Measurements from ENCODE around the genes FIBCD1 and LAMC3.

GRCh38 chr9:129962214-129962685 lies 80.7 kb downstream of the FNBP1 start:
- PRO-cap, result no peak

GRCh38 chr9:129994825-129995465 lies 48.0 kb downstream of the FNBP1 start:
- PRO-cap, result no peak

GRCh38 chr9:130024449-130024975 lies 18.5 kb downstream of the FNBP1 start:
- PRO-cap, result no peak

- PRO-cap, result no peak
Observed at GRCh38 chr9:130129497-130130150, 42.6 kb upstream of the NCS1 start.

GRCh38 chr9:130292058-130292565 lies 26.6 kb downstream of the HMCN2 start:
- PRO-cap, result no peak

DNA sequence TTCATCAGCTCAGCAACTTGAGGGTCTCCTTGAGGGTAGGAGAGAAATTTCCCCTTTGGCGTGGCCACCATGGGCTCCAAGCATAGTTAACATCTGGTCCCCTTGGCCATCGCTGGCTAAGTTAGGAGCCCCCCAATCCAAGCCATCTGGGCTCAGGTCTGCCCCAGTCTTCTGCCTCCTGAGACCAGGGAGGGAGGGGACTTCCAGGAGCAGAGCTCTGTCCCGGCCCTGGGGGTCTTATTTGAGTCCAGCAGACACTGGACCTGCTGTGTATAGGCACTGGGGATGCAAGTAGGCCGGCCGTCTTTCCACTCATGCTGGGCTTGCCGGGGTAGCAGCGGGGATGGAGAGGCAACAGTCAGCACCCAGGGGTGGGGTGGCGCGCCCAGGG lies 88.6 kb downstream of the HMCN2 start:
- PRO-cap, result no peak

GRCh38 chr9:130444091-130444464 lies 683 bp upstream of the ASS1 start:
- PRO-cap, result no peak

- PRO-cap, result no peak
Observed at GRCh38 chr9:130681937-130682357, 11.6 kb upstream of the EXOSC2 start.

GRCh38 chr9:130689903-130690221 lies 3.7 kb upstream of the EXOSC2 start:
- PRO-cap, result bidirectional peak, plus-strand start at chr9:130690310, minus-strand start at chr9:130690051

GRCh38 chr9:130768096-130768945 lies 66.7 kb upstream of the ABL1 start:
- PRO-cap, result no peak

- PRO-cap, result no peak
Observed at GRCh38 chr9:130778877-130779381, 56.1 kb upstream of the ABL1 start.

- PRO-cap, result no peak
Observed at GRCh38 chr9:130938321-130939523, at the start of gene FIBCD1. Gene FIBCD1 (minus strand): TSS chr9:130939247.

GRCh38 chr9:130939580-130940230 lies 658 bp upstream of the FIBCD1 start:
- PRO-cap, result no peak

DNA sequence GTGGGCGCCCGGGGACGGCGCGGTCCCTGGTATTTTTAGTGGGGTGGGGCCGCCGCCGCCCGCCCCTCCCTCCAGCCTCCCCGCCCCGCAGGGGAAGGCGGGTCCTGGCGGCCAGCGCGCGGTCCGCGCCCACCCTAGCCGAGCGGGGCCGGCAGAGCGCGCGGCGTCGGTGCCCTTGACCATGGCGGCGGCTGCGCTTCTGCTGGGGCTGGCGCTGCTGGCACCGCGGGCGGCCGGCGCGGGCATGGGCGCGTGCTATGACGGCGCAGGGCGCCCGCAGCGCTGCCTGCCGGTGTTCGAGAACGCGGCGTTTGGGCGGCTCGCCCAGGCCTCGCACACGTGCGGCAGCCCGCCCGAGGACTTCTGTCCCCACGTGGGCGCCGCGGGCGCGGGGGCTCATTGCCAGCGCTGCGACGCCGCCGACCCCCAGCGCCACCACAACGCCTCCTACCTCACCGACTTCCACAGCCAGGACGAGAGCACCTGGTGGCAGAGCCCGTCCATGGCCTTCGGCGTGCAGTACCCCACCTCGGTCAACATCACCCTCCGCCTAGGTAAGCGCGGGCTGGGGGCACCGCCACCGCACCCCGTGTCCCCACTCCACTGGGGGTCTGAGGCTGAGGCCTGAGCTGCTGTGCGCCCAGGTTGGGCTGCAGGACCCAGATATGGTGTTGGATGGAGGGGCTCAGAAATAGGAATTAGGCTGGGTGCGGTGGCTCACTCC lies at the start of gene LAMC3:
Gene LAMC3 (plus strand): TSS at position 141 of the 724 bp plus-strand sequence.
- PRO-cap, result no peak

DNA sequence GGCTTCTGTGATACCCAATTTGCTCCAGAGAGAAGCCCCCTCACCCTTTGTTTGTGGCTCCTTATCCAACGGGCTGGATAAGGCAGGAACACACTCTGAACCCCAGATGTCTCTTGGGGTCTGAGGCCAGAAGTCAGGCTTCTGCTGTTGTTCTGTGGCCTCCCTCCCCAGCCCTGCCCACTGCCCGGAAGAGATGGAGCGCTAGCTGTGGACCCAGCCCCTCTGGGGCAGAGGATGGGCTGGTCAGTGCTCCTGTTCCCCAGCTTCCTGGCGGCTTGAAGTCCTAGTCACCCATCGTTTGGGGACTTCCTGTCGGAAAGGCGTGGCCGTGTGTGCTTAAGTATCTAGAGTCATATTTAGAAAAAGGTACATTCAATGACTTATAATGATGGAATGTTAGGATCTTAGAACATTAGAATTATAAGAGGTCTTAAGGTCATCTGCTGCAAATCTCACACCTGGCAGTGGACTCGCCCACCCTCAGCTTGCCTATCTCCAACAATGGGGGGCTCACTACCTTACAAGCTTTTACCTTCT lies 13.6 kb upstream of the AIF1L start:
- PRO-cap, result no peak

- PRO-cap, result no peak
Observed at GRCh38 chr9:131162159-131163360, 37.2 kb downstream of the NUP214 start.

DNA sequence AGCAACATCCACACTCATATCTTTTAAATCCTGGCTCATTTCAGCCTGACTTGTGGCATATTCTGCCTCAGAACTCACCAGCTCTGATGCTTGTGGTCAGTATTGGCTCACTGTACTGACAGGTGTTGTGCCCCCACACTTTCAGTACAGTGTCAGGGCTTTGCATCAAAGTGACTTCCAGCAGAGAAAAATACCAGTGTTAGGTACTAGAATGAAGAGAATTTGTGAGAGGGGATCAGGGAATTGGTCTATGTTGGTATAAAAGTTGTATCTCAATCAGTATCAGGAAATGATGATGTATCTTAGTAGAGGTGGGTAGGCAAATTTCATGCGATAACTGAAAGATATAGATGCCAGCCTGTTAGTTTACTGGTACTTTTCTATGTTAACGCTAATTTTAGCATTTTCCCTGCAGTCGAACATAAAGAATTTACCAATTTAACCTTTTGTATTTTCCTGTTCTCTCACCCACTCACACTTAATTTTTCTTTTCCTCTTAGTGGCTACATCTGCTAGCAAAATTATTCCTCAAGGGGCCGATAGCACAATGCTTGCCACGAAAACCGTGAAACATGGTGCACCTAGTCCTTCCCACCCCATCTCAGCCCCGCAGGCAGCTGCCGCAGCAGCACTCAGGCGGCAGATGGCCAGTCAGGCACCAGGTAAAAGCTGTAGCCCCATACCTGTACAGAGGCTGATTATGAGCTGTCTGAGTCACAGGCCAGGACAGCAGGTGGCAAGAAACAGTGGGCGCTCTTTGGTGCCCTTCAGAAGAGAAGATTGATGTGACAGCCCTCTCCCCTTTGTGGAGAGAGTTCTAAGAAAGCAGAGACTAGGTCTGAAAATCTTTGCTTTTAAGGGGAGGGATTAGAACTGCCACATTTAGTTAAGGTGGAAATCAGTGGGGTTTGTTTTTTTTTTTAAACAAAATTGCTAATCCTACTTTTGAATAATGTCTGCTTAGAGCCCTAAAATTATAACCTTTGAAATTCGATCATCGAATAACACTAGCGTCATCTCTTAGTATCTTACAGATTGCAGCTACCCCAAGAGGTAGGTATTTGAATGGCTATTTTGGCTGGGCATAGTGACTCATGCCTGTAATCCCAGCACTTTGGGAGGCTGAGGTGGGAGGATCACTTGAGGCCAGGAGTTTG lies 50.0 kb downstream of the NUP214 start:
- PRO-cap, result no peak

DNA sequence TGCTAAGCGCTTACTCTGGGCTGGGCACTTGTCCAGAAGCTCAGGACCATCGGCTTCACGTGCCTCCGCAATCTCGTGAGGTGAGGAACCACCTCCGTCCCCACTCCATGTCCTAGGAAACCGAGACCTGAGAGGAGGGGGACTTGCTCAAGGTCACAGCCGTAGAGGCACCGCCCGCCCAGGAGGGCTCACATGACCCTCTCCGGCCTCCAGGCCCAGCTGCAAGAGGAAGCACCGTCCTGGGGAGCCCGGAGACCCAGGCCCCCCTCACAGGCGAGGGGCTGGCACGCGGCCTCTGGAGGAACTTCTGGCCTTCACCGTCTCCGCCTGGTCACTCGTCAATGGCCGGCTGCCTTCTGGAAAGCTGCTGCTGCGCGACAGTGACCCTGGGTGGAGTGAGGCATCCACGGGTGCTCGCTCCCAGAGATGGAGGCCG lies 24.2 kb downstream of the FAM78A start:
- PRO-cap, result no peak

GRCh38 chr9:131262635-131263068 lies 13.7 kb downstream of the FAM78A start:
- PRO-cap, result no peak

GRCh38 chr9:131275836-131276407 lies 388 bp downstream of the FAM78A start:
- PRO-cap, result unidirectional peak, minus-strand start at chr9:131275891